Colonic mucosa (tissue), 1 donor: ENCODE measurements around a stretch of chr7.

DNA sequence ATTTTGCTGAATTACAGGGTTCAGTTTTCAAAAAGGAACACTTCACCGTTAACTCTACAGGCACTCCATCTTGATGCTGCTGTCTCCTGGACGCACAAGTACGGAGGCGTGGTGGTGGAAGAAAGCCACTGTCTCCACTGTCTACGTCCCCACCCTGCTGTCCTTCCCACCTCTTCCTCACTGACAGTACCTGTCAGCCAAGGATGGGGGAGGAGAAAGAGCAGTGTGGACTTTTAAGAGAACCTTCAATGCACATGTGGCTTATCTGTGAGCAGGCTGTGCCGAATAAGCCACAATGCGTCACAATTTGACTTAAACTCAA is 279.1 kb upstream of the KLF14 start:
- PRO-cap, result no peak

DNA sequence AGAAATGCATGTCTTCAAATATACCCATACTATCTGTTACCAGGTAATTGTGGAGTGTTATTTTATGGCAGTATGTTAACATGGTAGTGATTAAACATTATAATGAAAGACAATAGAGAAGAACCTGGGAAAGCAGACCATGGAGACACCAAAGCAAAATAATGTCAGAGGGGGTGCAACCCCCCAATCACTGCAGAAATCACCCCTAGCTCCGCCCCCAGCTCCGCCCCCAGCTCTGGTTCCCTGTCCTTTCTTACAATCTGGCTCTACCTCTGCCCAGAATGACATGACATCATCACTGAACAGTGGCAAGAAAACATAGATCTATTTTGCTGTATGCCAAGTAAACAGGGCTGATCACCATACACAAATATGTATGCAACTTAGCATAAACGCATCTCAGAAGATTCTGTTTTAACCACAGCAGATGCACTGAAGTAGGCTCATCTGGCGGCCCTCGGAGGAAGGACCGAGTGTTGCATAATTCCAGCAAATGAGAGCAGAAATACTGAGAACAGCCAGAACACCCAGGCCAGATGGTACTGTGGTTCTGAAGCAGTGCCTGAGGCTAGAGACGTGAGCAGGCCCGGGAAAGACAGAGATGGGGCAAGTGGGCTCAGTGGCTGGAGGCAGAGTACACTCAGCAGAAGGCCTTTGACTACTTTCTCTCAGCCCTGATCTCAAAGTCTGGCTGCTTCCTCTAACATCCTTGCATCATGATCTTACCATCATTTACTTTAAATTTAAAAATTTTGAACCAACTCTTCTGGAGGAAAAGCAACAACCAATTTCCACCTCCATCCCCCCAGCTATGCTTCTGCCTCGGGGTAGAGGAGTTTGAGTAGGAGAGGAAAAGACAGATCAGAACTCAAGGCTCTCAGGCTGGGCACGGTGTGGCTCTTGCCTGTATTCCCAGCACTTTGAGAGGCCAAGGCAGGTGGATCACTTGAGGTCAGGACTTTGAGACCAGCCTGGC is 293.4 kb upstream of the KLF14 start:
- PRO-cap, result no peak

DNA sequence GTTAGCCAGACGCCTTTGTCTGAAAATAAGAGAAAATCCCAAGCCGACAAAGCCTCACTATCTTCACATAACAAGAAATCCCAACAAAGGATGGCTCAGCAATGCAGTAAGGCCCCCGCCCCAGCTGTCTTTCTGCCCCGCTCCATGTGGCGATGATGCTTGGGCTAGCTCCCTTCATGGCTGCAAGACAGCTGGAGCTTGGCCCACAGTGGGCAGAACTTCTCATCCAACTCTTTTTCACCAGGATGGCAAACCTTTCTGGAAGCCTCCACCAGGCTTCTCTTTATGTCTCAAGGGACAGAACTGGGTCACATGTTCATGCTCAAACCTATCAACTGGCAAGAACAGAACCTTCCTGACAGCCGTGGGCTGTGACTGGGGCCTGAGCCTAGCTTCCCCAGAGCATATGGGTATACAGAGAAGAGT is 260.5 kb upstream of the MKLN1 start:
- PRO-cap, result no peak

GRCh38 chr7:131072508-131073800 is 254.7 kb upstream of the MKLN1 start:
- PRO-cap, result unidirectional peak, plus-strand start at chr7:131072770

DNA sequence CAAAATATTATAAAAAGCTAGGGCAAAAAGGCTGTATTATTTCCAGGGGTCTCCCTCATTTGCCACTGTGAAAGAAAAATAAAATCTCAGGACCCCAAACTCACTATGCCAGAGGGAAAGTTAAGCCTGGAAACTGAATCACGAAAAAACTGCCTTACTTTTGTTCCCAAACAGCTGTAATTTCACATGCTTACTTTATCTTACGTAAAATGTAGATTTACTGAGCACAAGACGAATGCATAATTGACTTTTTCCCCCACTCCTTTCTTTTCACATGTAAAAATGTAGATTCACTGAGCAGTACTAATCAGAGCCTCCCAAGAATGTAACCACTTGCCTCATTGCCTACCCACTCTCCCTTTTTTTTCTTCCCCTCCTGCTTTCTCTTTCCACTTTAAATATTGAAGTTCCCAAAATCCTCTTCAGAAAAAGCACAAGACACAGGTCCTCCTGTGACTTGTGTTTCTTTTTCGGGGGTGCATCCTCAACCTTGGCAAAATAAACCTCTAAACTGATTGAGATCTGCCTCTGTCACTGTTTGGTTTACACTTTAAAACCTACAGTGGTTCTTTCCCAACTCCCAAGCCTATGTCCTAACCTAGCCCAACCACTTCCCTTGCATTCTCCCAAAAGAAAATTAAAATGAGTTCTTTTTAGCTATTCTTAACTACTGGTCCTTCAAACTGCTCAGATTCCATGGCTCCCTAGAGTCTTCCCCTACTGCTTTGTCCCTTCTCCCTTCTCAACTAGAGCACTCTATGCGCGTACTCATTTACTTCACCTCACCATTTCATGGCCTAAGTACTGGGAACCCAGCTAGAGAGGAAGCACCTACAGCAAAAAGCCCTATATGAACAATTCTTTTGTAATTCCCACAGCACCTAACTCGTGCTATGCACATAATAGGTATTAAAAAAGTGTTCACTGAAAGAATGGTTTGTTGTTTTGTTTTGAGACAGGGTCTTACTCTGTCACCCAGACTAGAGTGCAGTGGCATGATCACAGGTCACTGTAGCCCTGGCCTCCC is 236.6 kb upstream of the MKLN1 start:
- PRO-cap, result no peak

DNA sequence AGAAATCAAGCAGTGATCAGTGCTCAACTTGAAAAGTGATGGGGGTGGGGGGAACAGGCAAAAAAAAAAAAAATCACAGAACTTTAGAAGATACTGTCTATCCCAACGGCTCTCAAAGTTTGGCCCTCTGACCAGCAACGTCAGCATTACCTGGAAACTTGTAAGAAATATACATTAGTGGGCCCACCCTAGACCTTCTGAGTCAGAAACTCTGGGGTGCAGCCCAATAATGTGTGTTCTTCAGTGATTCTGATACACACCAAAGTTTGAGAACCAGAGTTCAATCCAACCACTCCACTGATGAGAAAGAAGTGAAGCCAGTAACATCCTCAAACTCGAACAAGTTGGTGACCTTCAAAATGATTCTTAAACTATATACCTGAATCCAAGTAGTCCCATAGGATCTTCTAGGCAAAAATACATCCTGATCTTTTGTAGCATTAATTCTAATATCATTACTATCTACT is 227.8 kb upstream of the MKLN1 start:
- PRO-cap, result no peak

DNA sequence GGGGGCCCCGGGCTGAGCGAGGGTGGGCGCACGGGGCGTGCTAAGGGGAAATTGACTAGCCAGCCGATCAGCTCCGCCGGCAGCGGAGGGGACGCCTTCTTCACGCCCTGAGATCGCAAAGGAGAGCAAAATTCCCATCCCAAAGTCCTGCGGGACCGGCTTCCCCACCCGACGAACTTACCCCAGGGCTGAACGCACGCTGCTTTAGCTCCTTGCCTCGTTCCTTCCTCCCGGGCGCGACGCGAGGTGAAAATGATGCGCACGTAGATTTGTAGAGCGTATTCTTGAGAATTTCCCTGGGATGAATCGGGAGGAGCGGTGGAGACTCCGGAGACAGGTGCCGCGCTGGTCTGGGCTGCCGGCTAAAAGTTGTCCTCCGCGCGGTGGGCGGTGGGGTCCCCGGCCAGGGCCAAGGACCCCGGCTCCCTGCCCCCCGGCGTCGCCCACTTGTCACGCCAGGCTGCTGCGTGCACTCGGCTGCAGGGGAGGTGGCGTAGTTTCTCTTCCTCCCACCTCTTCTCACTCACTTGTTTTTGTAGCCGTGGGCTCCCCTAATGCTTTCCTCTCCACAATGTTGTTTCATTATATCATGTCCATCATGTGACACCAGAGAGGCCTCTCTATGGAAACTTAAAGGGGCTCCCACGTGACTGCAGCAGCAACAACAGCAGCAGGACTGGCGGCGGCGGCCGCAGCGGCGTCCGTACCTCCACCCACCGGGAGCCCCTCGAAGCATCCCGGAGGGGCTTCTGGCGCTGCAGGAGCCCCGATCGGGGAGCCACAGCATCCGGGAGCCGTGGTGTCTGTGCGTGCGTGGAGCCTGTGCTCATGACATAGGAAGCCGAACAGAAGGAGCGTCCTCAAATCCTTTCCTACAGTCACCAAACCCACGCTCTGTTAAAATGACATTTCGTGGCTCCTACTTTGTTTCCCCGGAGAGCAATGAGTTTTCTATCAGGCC is 219.9 kb upstream of the MKLN1 start:
- PRO-cap, result bidirectional peak, plus-strand start at position 661 of the sequence, minus-strand start at position 556 of the sequence

DNA sequence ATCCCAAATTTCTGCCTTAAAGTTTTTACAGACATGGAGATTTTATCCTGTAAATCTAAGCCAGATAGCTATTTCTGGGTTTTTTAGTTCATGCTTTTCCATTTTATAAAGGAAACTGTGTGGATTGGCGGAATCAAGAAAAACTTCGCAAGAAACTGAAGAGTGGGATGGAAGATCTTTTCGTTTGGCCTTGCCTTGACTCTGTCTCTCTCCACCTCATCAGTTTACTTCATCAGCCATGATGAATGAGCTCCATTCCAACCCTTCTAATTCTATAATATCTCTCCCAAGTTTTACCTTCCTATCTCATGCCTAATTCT is 218.5 kb upstream of the MKLN1 start:
- PRO-cap, result no peak

DNA sequence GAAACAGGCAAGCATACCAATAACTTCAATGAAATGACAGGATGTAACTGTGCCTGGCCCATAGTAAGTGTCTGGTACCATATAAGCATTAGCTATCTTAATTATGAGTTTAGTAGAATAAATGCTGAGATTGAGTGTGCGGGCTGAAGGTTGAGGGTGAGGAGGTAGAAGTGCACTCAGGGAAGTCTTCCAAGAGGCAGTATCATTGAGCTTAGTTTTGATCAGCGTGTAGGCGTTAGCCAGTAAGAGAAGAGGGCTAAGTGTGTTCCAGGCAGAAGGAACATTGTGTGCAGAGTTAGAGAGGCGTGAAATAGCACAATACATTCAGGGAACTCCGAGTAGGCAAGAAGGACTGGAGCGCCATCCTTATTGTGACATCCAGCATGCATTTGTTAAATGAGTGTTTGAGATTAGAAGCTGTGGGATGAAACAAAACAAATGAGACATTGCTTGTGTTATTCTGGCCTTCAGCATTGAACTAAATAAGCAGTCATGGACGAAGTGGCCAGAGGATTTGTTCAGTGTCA is 140.9 kb upstream of the MKLN1 start:
- PRO-cap, result no peak

DNA sequence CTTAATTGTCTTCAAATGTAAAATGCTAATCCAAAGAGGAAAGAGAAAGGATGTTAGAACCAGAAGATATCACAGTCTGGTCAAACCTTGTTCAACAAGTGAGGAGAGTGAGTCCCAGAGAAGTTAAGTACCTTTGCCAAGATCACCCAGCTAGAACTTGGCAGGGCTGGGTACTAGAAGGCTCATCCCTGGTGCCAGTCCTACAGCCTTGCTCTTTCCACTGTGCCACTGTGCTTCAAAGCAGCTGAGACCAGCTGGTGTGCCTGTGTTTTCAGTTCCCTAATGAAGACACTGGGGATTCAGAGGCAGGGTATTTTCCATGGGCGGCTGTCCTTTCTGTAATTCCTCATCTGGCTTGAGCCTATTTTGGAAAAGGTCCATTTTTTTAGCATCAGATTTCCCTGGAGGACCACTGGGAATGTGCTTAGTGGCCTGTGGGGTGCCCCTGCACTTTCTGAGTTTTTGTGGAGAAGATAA is 54.7 kb upstream of the MKLN1 start:
- PRO-cap, result no peak

DNA sequence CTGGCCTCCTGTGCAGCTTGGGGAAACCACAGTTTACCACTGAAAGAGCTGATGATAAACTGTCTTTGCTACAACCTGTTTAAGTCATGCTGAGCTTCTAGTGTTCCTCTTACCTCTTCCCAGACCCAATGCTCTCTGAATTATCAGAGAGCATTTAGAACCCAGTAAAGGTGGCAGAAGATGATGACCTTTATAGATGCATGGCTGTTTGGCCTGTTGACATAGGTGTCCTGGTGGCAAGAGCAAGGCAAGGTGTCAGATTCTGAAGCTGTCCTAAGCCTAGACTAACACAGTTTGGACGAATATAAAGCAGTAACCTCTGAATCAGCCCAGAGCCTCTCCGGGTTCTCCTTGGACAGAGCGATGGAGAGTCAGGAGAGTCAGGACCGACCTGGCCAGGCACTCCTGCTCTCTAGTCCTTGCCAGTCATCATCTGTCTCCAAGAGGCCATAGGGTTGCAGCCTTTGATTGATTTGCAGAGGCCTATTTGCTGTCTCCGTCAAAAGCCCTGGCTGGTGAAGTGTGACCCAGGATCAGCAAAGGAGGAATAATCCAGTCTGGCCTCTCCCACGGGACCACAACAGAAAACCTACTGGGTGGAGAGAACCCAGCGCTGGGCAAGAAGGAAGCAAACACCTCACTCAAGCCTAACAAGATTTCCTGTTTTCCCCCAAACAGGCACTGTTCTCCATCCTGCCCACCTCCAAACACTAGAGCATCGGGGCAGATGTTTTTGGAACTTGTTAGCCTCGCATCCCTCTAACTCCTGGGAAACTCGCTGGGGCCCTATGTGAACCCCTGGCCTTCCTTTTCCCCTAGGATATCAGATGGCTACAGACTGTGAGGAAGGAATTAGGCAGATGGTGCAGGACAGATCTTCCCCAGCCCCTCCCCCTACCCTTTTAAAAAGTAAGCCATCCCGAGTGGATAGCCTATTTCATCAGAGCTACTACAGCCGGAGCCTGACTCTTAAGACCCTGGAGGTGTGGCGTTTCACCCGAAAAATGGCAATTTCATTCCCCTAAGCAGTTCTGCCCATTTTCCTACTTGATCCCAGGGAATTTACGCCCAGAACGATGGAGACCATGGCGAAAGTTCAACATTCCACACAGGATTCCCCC is 54.5 kb downstream of the PODXL start:
- PRO-cap, result no peak

DNA sequence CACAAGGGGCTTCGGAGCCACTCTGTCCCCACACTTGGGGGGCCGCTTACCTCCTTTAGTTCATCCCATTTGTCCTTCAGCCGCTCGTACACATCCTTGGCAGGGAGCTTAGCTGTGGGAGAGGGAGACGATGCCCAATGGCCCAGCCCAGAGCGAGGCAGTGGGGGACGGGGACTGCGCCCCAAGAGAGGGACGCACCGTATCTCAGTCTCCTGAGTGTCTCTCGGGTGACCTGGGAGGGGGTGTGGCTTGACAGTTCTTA is 50.3 kb downstream of the PODXL start:
- PRO-cap, result unidirectional peak, plus-strand start at position 153 of the sequence

GRCh38 chr7:131513422-131513848 is 43.0 kb downstream of the PODXL start:
- PRO-cap, result no peak

- PRO-cap, result no peak
Observed at GRCh38 chr7:131544504-131545356, 11.7 kb downstream of the PODXL start.

DNA sequence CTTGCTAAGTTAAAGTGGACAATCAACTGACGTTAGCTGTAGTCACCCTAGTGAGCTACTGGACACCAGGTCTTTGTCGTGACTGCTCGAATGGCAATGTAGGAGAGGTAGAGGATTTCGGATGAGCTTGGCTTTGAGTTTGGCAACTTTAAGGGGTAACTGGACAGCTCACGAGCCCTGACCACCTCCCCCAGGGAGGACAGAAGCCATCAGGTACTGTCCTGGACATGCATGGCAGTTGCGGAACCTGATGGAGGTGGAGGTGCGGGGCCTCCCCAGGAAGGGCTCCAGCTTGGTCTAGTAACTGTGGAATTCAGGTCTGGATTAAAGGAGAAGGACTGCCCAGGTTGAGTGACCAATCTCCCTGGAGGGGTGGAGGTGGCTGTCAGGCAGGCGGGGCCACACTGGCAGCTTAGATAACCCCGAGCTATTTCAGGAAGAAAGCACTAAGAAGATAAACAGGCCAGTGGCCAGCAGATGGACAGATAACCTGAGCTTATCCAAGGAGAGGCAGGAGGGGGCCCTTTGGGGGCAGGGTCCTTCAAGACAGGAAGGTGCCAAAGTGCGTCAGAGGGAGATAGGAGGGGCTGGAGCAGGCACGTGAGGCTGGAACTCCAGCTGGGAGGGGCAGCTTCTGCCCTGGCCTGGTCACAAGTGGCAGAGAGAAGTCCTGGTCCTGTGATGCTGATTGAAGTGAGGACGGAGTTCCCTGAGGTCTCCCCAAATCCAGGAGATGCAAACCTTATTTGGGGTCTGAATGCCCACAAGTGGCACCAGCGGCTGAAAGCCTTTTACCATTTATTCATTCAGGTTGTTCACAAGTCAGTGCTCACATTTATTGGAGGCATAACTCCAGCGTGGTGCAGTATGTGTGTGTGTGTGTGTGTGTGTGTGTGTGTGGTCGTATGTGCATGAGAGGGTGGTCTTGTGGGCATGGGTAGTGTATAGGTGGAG is 29.8 kb upstream of the PODXL start:
- PRO-cap, result no peak

DNA sequence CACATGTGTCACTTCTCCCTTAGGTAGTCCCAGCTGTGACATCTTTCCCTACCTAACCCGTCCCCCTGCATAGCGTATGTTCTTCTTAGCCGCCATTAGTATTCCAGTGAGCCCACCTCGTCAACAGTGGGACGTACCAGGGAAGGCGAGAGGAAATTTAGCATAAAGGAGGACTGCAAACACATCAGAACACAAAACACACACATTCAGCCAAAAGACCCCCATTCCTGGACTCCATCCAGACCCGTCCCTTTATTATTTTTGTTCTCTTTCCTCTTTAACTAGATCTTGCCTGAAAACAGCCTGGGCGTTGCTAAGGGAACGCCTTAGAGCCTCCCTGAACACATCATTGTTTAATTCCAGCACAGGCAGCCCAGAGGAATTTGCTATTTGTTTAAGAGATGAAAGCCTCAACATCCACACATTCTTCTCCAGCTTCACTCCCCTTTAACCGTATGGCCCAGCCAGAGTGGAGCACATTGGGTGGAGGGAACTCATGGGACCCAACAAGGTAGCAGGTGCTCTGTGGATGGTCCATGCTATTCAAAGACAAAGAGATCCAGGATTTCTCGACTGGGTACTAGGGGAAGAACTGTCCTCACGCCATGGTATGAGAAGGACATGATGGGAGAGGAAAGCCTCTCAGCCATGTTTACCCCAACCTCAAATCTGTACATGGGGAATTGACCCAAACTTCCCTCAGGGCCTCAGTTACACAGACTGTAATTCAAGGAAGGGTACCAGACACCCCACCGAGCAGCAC is 44.2 kb upstream of the PODXL start:
- PRO-cap, result no peak

DNA sequence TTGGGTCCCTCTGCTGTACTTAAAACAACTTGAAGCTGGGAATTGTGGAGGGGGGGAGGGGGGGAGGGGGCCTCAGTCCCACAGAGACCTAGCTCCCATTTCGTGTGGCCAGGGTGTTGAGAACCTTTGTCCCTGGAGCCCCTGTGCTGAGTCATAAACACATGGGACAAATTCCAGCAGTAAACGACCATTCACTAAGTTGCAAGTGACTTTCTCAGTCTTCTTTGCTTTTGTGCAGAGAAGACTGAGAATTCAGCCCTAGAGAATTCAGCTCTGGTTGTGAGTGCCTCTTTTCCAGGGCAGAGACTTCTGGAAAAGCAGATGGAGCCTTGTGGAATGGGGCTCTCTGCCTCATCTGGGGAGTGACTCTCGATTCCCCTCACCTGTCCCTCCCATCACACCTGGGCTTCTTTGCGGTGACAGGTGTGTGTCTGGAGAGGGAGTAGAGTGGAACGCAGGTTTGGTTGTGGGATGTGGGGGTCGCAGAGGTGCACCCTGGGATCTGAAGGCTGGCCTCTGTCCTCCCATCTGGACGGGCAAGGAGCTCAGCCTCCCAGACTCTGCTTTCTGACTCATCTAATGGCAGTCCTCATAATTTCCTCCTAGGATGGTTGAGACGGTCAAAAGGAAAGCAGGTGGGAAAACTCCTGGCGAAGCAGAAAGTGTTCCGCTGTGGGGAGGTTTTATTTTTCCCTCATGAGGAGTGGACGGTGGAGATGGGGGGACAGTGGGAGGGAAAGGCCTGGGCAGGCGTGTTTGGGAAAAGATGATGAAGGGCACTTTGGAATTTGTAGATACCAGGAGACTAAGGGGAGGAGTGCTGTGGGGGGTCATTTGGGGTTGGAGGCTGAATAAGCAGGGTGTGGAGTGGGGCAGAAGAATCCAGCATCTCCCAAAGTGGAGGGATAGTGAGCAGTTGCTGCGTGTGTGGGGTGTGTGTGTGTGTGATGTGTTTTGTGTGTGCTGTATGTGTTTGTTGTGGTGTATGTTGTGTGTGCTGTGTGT is 96.9 kb upstream of the PODXL start:
- PRO-cap, result no peak

GRCh38 chr7:132145051-132145945 is 431.0 kb downstream of the PLXNA4 start:
- PRO-cap, result no peak

DNA sequence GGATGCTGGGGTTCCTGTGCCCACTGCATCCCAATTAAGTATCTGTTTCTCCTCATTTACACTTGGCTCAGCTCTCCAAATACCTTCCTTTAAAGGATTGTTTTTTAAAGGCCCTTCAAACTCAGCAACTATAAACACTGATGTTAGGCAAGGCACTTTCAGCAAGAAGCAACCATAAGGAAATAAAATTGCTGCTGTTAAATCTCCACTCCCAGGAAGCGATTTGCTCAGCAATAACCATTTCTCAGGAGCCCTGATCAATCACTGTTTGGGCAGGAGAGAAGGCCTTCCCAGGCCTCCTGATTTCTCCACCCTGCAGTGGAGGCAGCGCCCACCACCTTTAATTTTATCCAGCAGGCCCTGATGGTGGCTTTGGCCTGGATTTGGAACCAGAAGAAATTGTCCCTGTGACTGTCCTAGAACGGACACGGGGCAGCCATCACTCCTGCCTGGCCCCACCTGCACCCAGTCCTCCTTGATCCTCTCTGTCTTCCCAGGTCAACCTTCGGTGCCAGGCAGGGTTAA is 199.8 kb downstream of the PLXNA4 start:
- PRO-cap, result unidirectional peak, plus-strand start at position 208 of the sequence

DNA sequence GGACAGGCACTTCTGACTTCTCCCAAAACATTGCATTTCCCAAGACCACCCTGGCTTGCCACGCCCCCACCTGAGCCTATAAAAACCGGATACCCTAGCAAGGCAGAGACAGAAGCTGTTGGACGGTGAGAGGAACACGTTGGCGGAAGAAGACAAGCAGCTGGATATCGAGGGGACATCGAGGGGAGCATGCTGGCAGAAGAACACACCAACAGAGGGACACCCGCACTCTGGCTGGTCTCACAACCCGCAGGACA is 157.7 kb upstream of the PLXNA4 start:
- PRO-cap, result no peak